Neural cell (in vitro differentiated cells): ENCODE measurements around a stretch of chr18.

- RAMPAGE, long total RNA = no peak
Measured at GRCh38 chr18:8113499-8113901, 495.7 kb upstream of the RAB12 start.

DNA sequence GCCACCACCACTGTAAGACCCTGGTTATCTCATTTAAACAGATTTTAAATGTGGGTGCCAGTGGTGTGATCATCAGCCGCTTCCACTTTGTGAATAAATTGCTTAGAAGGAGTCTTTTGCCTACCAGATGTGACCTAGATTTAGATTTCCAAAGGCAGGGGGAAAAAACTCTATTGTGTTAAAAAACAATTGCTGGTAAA, 466.4 kb upstream of the RAB12 start:
- RAMPAGE, long total RNA = no peak

DNA sequence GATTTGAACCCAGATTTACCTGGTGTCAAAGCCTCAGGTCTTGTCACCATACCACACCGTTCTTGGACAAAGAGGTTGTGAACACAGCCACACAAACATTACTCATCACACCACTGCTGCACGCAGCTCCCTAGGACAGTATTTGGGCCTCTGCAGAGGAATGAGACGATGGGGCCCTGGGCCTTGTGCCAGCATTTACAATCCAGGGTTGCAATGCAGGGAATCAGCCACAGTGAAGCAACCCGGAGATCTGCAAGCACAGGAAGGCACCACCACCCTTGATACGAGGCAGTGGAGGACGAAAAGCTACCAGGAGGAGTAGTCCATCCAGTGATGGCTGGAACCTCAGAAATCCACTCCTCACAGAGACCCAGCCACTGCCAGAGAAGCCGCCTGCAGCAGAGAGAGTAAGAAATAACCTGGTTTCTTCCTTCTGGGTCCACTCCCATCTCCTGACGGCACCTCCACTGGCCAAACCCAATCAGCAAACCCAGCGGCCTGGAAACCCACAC, 3.7 kb upstream of the MTCL1 start:
- RAMPAGE, long total RNA = no peak

- RAMPAGE, long total RNA = no peak
Measured at GRCh38 chr18:8720211-8721104, 15.1 kb downstream of the MTCL1 start.

DNA sequence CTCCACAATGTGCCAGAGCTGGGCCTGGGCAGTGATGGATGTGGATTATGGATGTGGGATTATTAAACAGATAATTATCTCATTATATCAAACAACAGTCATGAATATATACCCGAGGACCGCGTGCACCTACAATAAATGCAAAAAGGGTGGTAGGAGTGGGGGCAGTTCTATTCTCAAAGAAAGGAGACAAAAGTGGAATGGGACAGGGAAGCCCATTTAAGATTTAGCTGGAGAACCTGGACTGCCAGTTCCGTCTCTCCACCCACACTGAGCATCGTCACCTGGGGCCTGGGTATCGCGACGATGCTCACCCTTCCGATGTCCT, 41.3 kb downstream of the MTCL1 start:
- RAMPAGE, long total RNA = no peak

DNA sequence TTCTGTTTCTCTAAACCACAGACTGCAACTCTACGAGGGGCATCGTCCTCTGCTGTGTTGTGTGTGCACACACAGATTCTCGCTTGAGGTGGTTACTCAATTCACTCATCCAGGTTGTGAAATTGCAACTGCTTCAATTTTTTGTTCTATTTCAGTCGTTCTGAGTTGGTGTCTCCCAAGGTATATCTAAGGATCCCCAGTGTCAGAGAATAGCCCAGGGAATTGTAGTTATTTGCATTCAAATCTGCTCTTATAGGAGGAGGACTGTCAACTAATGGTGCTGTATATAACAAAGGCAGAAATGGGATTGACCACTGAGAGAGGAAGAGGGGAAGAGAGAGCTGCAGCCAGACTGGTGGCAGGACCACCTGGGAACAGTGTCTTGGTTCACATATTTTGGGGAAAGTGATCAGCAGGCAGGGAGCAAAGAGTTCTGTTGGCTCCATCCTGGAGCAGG, 113.3 kb upstream of the NDUFV2 start:
- RAMPAGE, long total RNA = no peak

DNA sequence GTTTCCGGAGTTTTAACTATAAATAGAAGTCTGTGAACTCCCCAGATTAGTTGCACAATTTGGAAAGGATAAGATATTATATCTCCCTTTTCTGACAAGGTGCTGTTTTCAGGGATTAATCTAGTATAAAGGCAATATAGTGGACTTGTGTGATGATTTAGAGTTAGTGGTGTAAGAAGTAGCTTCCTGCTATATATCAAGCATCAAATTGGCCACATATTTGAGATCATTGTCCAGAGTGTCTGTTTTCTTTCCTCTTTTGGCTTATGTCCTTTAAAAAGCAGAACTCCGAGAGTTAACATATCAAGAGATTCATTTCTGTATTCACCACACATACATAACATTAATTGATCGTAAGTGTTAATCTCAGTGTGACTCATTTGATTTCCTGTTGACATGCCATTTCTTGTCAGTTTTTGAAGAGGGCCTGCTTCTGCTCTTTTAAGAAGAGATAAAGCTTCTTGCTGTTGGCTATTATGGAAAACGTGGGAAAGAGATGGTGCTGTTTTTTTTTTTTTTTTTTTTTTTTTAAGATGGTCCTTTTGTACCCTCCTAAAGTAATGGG, 15.9 kb downstream of the NDUFV2 start:
- RAMPAGE, long total RNA = no peak

- RAMPAGE, long total RNA = no peak
Measured at GRCh38 chr18:9184677-9185439, 48.3 kb downstream of the ANKRD12 start.

DNA sequence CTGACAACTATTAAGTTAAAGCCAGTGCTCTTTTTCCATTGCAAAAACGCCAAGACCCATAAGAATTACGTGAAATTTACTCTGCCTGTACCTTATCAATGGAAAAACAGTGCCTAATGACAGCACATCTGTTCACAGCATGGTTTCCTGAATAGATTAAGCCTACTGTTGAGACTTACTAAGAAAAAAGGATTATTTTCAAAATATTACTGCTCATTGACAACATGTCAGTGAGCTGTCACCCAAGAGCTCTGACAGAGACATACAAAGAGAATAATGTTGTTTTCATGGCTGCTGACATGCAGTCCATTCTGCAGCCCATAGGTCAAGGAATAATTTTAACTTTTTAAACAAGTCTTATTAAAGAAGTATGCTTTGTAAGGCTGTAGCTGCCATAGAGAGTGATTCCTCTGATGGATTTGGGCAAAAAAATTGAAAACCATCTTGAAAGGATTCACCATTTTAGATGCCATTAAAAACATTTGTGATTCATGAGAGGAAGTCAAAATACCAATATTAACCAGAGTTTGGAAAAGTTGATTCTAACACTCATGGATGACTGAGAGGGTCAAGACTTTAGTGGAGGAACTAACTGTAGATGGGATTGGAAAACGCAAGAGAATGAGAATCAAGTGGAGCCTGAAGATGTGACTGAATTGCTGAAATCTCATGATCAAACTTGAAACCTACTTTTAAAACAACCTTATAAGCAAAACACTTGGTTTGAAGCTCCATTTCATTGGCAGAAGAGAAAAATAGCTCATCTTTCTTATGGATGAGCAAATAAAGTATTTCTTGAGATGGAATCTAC, 53.2 kb downstream of the ANKRD12 start:
- RAMPAGE, long total RNA = no peak

DNA sequence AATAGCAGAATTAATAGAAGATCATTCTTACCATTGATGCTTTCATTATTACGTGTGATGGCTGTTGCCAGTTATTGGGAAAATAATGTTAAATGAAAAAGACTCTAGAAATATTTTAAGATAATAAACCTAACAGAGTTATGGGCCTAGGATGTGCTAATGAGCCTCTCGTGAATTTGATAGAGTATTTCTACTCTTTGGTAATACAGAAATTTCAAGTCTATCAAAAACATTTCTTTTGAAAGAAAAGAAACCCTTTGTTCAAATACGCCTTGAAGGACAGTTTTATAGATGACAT, 54.4 kb downstream of the ANKRD12 start:
- RAMPAGE, long total RNA = no peak

DNA sequence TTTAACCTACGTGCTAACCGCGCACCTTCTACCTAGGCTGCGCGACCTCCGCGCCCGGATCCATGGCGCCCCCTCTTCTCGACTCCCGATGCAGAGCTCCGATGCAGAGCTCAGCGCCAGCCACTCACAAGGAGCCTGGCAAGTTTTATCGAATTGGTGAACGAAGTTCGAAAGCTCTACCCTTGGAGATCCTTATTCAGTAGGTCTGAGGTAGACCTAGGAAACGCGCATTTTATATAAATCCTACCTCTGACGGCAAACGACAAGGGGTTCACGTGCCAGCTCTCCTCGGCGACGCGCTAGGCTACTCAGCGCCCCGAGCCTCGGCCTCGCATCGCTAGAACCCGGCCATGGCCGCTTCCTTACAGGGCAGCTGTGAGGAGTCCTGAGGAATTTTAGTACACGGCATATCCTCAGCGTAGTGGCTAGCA, 668 bp upstream of the TWSG1 start:
- RAMPAGE, long total RNA = no peak

GRCh38 chr18:9416892-9417839, 58.1 kb upstream of the RALBP1 start:
- RAMPAGE, long total RNA = no peak

- RAMPAGE, long total RNA = no peak
Measured at GRCh38 chr18:9433894-9434218, 41.5 kb upstream of the RALBP1 start.

GRCh38 chr18:9434219-9434670, 41.1 kb upstream of the RALBP1 start:
- RAMPAGE, long total RNA = no peak

DNA sequence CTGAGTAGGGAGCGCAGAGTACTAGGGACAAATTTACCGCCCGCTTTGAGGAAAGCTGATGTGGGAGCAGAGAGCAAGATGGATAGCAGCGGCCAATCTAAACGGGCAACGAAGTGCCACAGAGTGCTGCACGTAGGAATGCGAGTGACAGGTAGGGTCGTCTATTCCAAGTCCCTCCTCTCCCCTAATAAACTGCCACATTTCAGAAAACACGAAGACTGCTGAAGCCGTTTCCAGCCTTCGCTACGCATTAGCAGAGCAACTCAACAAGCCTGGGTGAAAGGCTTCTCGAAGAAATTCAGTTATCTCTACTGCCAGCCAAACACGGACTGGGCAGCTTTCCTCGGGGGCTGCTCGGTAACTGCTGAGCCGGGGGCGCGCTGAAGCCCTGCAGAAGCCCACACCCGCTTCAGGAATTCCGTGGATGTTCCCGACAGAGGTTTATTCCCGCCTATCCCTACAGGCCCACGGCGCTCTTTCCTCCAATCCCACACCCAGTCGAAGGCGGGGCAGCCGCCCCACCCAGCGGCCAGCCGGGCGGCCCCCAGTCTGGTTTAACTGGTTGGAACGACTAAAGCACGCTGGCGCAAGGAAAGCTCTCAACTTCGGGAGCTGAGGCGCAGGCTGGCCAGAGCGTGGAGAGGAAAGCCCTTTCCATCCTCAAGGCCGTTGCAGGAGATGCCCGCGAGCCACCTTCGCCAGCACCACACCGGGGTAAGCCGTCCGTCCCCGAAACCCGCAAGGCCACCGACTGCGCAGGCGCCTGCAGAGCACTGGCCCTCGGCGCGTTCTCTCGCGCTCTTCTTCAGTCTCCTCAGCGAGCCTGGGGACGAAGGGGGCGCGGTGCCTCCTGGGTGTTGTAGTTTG, 617 bp upstream of the RALBP1 start:
- RAMPAGE, long total RNA = start-site peak on the minus strand centred at position 763 of the sequence, 34 bp wide, 7 and 17 reads in 2 replicates

GRCh38 chr18:9524422-9524877, 49.1 kb downstream of the RALBP1 start:
- RAMPAGE, long total RNA = no peak

GRCh38 chr18:9533094-9533459, 57.8 kb downstream of the RALBP1 start:
- RAMPAGE, long total RNA = no peak

GRCh38 chr18:9594789-9595660, 19.3 kb downstream of the PPP4R1 start:
- RAMPAGE, long total RNA = no peak

DNA sequence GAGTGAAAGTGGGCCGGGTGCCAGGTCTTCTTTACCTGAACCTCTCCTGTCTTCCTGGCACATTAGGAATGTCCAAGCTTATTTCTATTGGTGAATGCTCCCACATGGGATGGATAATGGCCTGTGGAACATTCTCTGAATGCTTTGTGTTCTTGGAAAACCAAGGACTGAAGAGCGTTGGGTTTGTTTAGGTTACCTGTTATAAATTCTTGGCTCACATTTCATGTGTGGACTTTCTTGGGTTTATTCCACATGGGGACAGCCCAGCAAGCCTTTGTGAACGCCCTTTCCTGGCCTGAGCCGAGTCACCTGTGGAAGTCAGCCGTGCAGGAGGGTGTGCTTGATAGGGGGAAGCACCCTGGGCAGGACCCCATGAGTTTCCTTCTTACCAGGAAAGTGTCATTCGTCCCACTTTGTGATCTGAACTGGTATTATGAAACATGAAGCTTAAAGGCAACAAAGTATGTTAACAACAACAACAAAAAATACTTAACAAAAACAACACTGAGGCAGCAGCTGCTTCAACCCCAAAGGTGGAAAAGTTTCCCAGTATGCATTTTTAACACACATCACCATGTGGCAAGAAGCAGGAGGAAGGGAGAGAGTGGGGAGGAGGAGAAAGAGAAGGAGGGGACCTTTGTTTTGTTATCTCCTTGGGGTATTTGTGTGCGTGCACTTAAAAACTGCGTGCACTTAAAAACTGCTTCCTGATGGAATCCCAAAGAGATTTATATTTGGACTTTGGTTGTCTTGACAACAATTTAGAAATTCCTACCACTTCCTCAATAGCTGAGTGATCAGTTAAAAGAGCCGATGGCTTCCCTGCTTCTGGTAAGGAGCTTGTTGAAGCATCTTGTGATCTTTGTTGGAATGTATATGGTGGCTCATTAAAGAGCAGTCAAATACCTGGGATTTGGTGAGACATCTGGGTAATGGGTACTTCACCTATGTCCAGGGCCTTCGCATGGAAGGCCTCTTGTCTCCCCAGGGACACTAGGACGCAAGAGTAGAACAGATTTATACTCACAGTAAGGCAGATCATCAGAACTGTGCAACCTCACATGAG, 4.3 kb downstream of the RAB31 start:
- RAMPAGE, long total RNA = no peak

GRCh38 chr18:9912249-9912540, 1.6 kb upstream of the VAPA start:
- RAMPAGE, long total RNA = no peak